Ileum (tissue), 1 donor: ENCODE measurements around a stretch of chr15.

DNA sequence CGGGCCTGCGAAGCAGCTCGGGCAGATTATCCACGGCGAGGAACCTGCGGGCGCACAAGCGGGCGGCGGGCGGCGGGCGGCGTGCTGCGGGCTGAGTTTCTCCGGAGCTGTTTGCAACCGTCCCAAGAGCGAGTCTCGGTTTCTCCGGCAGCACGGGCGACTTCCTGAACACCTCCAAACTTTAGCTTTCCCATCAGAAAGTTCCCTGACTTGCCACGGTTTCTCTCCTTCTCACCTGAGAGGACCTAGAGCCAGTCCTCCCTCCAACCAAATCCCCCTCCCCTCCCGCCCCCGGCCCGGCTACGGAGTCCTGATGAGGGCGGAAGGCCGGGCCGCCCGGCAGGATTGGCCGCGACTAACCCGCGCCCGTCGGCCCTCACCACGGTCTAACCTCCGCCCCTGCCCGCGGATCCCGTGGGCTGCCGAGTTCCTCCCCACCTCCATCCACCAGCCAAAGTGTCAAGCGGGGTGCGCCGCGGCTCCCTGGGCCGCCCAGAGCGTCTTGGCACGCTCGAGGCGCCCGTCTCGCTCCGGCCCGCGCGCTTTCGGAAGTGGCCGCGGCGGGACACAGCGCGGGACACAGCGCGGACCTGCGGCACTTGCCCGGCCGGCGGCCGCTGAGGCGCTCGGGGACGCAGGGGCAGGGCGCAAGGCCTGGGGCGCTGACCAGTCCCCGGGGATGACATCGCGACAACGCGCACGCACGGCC lies 112.4 kb upstream of the ICE2 start:
- PRO-cap, result bidirectional peak, plus-strand start at position 29 of the sequence, minus-strand start outside the sequence; bidirectional peak, plus-strand start at position 669 of the sequence, minus-strand start at position 388 of the sequence

GRCh38 chr15:60673990-60674353 lies 195.0 kb upstream of the ICE2 start:
- PRO-cap, result no peak

DNA sequence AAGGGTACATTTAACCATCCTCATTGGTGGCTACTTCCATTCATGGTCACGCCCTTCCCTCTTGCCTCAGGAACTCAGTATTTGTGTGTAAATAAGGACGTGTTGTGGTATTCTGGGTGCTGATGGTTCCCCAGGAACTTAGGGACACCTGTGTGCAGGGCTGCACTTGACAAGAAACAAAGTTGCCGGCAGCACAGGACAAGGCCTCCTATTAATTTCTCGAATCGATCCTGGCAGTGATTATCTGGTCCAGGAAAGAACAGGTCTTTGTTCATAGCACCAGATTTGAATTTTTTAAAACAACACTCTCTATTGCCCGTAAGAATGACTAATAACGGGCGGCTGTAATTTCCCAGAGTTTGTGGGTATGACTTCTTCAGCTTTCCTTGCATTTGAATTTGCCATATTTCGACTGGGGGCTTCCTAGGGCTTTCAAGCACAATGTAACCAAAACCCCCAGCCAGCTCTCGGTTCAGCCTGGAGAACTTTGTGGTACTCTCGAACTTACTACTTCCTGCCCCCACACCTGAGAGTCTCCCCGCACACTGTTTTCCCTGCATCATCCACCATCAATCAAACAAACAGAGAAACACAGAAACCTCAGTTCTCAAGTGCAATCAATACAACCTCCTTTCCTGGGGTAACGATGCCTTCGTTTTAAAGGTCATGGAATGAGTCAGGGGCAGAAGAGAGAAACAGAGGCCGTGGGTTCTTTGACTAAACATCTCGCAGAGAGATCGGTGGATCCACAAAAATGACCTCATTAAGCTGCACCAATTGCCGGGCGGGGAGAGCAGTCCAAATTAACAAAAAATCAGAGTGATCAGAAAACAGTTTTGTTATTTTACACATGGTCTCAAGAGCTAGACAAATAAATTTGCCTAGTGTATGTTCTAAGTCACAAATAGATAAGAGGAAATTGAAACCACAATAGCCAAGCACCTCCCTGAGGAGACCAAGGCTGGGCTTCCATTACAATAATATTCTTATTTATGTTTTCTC lies 241.8 kb upstream of the ICE2 start:
- PRO-cap, result no peak

- PRO-cap, result no peak
Observed at GRCh38 chr15:60804906-60805597, 326.1 kb upstream of the ICE2 start.

GRCh38 chr15:60929726-60930155 lies 299.4 kb downstream of the RORA start:
- PRO-cap, result no peak

DNA sequence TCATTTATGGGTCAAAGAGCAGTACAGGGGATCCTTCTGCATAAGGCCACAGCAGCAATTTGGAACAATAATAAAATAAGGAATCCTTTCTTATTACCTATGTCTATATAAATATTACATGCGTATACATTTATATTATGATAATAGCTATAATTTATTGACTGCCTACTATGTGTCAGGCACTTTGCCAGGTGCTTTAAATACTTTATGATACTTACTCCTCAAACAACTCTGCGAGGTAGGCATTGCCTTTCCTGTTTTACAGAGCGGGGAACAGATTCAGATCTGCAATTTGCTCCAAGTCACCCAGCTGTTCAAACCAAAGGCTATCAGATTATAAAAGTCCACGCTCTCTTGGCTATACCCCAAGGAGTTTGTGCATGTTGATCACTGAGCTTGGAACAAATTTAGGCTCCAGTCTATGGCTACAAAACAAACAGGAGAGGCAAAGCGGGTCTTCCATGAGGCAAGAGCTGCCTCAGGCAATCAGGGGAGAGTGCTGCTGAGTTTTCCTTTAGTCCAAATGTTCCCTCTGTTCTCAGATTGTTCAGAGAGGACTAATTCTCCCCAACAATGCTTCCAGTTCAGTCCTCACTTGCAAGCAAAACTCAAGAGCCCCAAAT lies 196.2 kb downstream of the RORA start:
- PRO-cap, result no peak

DNA sequence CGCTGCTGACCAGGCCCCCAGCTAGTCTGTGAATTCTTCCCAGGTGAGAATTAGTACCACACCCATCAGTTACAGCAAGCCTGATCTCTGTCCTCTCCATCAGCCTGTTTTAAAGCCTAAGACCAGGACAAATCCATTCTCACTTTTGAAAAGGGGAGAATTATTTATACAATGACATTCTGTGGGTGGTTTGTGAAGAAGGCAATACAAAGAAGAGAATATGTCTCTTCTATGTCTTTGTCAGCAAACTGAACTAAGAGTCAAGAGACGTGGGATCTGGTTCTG lies 160.3 kb upstream of the RORA start:
- PRO-cap, result no peak

- PRO-cap, result no peak
Observed at GRCh38 chr15:61421668-61422434, 192.7 kb upstream of the RORA start.

DNA sequence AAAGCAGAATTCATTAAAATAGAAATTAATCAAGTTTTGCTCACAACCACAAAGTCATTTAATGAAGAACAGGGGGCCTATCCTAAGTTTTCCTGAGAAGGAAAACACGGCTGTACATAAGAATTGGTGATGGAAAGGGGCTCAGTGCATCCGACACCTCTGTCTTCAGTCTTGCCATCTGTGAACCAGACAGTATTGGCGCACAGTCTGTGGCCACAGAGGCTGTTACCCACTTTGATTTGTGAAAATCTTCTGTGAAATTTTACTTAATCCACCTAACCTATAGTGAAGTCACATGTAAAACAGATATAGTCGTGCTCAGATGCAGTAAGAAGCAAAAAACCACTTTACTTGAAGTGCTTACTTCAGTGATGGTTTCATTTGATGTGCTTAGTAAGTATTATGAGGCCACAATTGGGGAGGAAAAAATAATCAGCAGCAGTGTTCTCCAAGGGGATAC lies 281.1 kb upstream of the RORA start:
- PRO-cap, result no peak

GRCh38 chr15:61906904-61907393 lies 153.3 kb downstream of the VPS13C start:
- PRO-cap, result no peak

DNA sequence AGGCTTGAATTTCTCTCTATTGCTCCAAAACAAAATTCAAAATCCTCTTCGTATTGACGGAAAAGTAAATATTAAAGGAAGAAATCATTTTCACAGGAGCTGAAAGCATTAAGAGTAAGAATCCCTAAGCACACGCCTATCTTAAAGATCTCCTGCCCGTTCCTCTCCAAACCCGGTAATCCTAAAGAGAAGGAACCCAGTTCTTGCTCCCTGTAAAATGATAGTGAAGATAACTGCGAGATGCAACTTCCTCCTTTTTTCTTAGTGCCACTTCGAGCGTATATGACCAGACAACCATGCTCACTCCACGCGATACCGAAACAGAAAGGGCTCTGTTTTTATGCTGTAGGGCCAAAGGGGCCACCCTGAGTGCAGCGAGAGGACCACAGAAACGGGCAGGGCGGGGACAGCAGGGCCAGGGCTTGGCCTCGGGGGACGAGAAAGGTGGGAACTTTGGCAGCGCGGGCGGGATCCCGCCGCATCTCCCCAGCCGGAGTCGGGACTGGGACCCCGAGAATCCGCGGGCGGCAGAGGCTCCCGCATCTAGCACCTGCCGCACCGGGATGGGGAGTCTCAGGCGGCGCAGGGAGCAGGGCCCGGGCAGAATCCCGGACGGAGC lies 538 bp downstream of the VPS13C start:
- PRO-cap, result bidirectional peak, plus-strand start at position 390 of the sequence, minus-strand start at position 298 of the sequence

DNA sequence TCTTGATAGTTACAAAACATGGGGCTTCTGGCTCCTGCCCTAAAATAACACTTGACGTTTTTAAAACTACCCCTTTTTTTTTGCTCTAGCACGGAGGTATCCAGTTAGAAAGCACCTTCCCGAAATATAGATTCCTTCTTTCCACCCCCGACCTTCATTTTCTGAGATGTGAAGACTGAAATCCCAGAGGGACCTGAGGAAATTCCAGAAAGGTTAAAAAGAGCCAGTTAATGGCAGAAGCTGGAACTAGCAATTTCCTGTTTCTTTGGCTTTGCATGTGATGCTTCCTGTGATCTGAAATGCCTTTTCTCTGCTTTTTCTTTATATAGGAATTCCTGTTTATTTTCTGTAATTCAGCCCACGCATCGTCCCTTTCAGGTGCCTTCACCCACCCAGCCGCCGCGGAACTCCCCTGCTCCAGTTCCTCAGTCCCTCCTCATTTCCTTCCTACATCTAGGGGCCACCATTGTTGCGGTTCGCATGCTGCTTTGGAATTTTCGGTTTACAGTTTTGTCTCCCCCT lies 937 bp upstream of the C2CD4B start:
- PRO-cap, result no peak

DNA sequence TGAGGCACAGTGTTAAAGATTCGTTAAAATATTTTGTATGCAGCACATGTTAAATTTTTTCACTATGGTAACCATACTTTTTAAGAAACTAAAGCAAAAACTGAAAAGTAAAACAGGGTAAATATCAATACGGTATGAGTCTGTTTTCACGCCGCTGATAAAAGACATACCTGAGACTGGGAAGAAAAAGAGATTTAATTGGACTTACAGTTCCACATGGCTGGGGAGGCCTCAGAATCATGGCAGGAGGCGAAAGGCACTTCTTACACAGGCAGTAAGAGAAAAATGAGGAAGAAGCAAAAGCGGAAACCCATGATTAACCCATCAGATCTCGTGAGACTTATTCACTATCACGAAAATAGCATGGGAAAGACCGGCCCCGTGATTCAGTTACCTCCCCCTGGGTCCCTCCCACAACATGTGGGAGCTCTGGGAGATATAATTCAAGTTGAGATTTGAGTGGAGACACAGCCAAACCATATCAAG lies 108.6 kb upstream of the TLN2 start:
- PRO-cap, result no peak

DNA sequence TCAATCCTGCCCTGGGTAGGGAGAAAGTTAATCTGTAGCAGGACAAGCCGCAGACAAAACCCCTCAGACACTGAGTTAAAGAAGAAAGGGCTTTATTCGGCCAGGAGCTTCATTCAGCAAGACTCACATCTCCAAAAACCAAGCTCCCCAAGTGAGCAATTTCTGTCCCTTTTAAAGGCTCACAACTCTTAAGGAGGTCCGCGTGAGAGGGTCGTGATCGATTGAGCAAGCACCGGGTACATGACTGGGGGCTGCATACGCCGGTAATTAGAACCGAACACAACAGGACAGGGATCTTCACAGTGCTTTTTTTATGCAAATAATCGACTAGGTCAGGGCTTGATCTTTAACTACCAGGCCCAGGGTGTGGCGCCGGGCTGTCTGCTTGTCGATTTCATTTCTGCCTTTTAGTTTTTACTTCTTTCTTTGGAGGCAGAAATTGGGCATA lies 95.2 kb upstream of the TLN2 start:
- PRO-cap, result no peak

DNA sequence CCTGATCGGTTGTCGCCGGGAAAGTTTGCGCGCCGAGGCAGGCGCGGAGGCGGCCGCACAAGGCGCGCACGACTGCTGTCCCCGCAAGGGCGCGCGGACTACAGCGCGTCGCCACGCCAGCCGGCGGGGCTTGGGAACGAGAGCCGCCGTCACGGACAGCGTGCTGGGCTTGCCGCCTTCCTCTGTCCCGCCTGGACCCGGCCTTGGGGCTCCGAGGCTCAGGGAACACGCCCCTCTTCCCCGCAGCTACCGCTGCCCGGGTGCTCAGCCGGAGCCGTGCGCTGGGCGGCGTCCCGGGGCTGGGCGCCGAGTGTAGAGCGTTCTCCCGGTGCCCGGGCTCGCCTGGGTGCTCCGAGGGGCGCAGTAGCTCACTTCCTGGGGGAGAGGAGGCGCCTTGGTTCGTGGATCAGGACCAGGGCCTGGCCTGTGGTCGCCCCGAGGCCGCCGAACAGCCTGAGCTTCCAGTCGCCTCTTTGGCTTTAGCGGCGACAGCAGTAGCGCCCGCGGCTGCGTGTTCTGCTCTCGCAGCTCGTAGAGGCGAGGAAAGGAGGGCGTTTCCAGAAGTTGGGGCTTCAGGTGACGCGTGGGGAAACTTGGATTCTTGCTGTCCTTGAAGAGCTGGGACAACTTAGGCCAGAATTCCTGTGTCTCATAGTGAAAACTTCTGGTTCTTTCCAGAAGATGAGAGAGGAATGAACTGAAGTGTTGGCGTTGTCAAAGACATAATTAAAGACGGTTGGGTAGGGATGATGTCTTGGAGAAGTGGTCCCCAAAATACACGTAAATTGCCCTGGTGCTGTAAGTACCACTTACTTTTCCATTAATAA lies 1.5 kb downstream of the TLN2 start:
- PRO-cap, result bidirectional peak, plus-strand start at position 291 of the sequence, minus-strand start at position 184 of the sequence; unidirectional peak, minus-strand start at position 518 of the sequence

DNA sequence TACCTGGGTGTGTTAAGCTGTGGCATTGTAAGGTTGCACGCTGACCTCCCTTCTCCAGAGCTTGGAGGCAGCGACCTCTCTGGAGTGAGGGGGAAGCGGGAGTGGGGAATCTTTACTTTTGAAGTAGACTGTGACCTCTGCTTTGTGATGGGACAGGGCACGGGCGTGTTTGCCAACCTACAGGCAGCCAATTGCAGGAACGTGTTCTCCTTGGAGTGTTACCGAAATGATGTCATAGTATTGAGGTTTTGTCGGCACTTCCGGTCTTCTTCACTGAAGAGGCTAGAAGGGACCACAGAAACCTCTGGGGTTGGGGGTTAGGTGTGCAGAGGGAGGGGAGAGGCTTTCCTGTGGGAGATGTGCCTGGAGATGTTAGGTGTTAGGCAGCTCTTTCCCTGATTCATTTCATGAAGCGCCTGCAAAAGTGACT lies 2.1 kb downstream of the TLN2 start:
- PRO-cap, result no peak

GRCh38 chr15:62464890-62465605 lies 74.7 kb downstream of the TLN2 start:
- PRO-cap, result unidirectional peak, minus-strand start at chr15:62465116

DNA sequence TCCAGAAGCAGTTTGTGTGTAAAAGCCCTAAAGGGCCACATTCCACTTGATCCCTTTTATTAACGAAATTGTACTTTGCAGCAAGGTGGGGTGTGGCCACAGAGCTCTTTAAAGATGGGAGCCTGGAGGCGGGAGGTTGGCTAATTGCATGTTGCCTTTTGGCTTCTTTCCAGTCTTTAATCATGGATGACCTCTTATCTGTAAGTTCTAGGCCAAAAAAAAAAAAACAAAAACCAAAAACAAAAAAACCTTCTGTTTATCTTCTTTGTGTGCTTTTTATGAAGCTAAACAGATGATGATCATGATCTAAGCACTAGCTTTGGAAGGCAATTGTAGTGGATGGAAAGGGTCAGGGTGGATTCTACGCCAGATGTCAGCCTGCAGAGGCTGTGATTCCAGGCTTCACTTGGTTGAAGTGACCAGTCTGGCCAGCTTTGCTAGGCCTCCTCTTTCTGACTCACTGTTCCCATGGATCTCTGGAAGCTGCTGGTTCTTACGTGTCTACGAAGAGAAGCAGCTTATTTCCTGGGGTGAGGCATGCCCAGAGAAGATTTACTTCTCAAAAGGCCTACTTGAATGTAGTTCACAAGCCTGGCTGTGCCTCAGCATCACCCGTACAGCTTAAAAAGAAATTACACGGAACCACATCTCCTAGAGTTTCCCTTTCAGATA lies 105.5 kb downstream of the TLN2 start:
- PRO-cap, result no peak

- PRO-cap, result no peak
Observed at GRCh38 chr15:62567234-62567706, 176.9 kb downstream of the TLN2 start.

GRCh38 chr15:62821471-62822444 lies 220.8 kb upstream of the TPM1 start:
- PRO-cap, result bidirectional peak, plus-strand start at chr15:62821978, minus-strand start at chr15:62821821